Penis (tissue), 1 donor: ENCODE measurements around a stretch of chr1.

DNA sequence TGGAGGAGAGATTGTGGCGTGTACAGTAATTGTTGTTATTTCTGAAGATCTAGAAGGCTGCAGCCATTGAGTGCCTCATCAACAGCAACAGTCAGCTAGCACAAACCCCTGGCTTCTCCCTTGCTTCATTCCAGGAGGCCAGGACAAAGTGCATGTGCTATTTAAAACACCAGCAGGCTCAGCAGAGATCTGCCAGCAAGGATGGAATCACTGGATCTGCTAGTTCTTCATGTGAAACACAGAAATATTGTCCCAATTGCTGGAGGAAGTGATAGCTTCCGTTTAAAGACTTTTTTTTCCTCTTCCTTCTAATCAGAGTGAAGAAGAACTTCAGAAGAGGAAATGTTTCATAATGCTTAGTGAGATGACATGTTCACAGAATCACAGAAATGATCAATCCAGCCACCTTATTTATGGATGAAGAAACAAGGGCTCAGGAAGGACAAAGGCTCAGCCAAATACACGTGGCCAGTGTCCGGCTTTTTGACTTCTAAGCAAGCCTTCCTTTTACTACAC, 3.0 kb upstream of the NGF start:
- PRO-cap, result no peak

- PRO-cap, result no peak
Observed at GRCh38 chr1:115364562-115365231, 26.6 kb upstream of the NGF start.

GRCh38 chr1:115649881-115650507, 8.2 kb downstream of the VANGL1 start:
- PRO-cap, result no peak

- PRO-cap, result bidirectional peak, plus-strand start at chr1:115837975, minus-strand start at chr1:115837915
Observed at GRCh38 chr1:115837470-115838166, 3.3 kb downstream of the NHLH2 start.

GRCh38 chr1:115977038-115977443, 728 bp downstream of the SLC22A15 start:
- PRO-cap, result no peak

GRCh38 chr1:116211374-116211813, 100.2 kb downstream of the MAB21L3 start:
- PRO-cap, result no peak

DNA sequence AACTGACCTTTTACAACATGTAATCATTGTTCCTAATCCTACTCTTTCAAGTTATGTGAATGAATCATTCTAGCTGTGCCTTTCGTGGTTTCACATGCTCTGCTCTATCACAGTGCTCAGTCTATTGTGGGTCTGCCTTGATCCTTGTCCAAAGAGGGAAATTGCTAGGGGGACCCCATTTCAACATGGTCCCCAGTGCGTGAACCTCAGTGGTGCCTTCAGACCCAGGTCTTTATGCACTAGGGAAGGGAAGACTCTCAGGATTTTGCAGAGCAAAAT, 118.1 kb upstream of the ATP1A1 start:
- PRO-cap, result no peak

GRCh38 chr1:116371909-116372937, 821 bp upstream of the ATP1A1 start:
- PRO-cap, result bidirectional peak, plus-strand start at chr1:116372794, minus-strand start at chr1:116372680

- PRO-cap, result bidirectional peak, plus-strand start at chr1:116373244, minus-strand start at chr1:116373063
Observed at GRCh38 chr1:116372938-116373173, 188 bp upstream of the ATP1A1 start.

- PRO-cap, result bidirectional peak, plus-strand start at chr1:116418592, minus-strand start at chr1:116418568; bidirectional peak, plus-strand start at chr1:116418708, minus-strand start at chr1:116418622
Observed at GRCh38 chr1:116418019-116419122, 45.3 kb downstream of the ATP1A1 start.

DNA sequence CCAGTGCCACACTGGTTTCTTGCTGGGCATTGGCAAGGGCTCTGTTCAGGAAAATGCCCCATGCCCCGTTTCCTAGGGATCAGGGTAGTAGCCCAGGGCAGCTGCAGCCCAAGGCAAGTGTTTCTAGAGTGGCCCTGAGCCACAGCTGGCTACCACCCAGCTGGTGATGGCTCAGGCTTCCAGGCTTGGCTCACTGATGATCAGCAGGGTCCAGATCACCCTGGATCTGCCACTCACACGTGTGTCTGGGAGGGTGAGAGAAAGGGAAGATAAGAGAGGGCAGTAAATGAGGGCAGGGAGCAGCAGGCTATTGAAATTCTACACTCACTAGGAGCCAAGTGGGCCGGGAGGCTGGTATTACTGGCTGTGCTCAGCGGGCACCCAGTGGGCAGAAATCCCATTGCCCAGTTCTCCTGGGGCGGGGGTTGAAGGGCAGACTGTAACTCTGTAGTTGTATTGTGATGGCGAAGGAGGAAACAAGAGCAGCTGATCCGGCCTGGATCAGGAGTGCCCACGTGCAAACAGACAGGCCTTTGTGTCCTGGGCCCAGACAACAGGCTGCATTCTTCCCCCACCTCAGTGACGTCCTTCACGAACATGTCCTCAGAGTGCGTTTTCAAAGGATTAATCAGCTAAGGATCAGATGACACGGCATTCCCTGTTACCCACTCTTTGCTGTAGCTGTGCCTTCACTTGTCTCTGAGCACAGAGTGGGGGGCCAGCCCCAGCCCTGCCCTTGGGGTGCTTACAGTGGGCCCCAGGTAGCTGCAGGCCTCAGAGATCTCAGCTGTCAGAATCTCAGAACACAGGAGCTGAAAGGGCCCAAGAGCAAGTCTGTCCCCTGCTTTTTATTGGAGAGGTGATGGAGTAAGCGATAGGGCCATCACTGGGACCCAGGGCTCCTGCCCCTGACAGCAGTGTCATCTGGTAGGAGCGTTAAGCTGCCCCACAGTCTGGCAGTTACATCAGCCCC, 60.4 kb downstream of the ATP1A1 start:
- PRO-cap, result no peak

GRCh38 chr1:116531759-116532529, 38.9 kb downstream of the CD58 start:
- PRO-cap, result no peak

DNA sequence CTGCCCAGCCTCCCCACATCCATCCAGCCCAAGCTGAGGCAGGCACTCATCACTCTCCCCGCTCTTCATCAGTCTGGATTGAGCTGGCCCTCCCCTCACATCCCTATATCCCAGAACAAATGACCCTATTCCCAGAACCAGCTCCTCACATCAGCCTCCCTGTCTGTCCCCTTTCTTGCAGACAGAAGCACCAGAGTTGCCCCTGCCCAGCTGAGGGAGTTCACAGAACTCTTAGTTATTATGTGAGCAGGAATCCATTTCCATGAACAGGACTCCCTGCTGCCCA, 897 bp upstream of the CD58 start:
- PRO-cap, result unidirectional peak, minus-strand start at position 75 of the sequence

DNA sequence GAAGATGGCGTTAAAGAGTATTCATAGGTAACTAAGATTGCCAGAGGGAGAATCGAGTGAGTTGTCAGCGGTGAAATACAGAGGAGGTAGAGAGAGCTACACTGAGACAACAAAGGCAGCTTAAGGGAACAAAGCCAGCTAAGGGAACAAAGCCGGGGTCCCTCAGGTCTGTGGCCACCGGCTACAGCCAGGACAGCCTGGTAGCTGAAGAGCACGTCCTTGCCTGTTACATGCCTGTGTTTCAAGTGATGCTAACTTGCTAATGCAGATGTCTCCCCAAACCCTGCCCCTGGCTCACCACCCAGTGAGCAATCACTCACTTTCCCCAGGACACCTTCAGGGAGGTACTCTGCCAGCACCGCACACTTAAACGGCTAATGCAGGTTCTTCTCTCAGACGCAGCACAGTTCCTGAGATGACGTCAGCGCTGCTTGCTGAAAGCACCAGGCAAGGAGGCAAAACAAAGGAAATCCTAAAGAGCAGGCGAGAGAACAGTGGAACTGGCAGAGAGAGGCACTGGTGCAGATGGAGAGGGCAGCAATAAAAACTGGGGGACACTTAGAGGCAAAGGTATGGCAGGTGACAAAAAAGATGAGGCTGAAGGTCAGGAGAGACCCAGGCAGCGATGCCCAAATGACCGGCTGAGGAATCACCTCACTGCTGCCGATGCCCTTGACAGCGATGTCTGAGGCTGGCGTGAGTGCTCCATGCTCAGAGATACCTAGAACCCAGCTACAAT, 20.8 kb downstream of the IGSF3 start:
- PRO-cap, result unidirectional peak, minus-strand start at position 247 of the sequence

DNA sequence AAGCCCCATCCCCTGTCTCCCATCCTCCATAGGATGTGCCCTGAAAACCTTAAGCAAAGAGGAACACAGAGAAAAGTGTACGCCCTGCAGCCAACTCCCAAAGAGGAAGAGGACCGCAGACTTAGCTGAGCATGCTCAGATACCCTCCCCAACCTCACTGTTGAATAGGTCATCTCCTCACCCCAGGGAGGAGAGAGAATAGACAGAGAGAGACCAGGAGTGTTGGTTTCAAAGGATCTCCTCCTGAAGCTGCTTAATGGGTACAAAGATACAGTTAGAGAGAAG, 50.5 kb downstream of the CD2 start:
- PRO-cap, result no peak

- PRO-cap, result no peak
Observed at GRCh38 chr1:116806676-116807040, 52.4 kb downstream of the CD2 start.

DNA sequence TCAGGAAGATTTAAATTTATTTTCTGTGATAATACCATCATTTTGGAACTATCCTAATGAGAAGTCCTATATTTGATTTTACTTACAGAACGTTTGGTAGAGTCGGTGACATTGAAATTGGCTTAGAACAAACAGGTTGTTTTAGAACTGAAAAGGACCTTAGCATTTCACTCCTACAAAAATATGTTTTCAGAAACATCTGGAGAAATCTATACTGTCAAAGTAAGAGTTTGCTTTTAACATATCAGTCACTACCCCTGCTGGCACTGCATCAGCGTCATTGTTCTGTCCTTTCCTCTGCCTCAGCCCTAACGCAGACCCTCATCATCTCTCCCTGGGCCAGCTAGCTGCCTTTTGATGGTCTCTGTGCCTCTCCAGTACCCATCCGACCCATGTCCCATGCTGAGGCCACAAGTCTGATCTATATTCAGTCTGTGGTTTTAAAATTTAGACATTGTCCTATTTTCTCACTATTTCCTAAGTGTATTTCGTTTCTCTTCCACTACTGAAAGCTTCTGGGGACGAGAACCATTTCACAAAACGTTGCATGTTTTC, 53.1 kb downstream of the CD2 start:
- PRO-cap, result no peak

DNA sequence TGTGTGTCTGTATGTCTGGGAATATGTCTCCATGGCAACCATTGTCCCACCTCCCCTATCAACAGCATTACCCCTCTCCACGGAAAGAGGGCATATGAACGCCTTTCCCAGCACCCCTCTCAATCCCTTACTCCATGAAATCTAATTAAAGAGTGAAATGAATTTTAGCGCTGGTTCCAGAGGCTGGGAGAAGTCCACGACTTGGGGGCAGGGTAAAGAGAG, 31.5 kb upstream of the PTGFRN start:
- PRO-cap, result no peak

DNA sequence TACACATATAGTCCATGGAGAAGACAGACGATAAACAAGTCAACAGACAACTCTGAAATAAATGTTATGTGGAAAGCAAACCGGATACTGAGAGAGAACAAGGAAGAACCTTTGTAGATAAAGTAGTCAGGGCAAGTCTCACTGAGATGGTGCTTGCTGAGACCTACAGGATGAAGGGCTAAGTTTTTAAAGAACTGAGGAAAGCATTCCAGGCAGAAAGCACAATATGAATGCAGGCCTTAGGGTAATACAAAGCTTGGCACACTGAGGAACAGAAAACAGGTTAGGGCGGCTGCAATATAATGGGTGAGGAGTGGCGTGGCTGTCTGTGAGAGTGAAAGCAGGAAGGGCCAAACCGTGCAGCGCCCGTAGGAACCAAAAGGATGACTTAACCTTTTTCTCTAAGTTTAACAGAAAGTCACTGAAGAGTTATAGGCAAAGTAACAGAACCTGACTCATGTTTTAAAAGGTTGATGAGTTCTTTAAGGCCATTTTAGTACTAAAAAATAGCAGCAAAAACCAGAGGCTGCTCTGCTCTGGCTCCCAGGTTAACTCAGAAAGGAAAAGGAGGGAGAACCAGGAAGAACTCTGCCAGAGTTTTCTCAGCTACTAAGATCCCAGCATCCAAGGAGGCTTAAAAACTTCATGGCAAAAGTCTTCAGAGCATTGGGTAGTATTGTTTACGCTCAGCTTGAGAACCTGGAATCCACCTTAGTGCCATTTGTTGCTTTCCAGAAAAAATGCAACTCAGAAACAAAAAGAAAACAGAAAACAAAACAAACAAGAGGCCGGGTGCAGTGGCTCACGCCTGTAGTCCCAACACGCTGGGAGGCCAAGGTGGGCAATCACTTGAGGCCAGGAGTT, 8.6 kb upstream of the TTF2 start:
- PRO-cap, result bidirectional peak, plus-strand start at position 556 of the sequence, minus-strand start at position 315 of the sequence

- PRO-cap, result no peak
Observed at GRCh38 chr1:117061748-117062697, 1.9 kb downstream of the TTF2 start.